Mononuclear cell (primary cell): ENCODE measurements around the gene GGN.

DNA sequence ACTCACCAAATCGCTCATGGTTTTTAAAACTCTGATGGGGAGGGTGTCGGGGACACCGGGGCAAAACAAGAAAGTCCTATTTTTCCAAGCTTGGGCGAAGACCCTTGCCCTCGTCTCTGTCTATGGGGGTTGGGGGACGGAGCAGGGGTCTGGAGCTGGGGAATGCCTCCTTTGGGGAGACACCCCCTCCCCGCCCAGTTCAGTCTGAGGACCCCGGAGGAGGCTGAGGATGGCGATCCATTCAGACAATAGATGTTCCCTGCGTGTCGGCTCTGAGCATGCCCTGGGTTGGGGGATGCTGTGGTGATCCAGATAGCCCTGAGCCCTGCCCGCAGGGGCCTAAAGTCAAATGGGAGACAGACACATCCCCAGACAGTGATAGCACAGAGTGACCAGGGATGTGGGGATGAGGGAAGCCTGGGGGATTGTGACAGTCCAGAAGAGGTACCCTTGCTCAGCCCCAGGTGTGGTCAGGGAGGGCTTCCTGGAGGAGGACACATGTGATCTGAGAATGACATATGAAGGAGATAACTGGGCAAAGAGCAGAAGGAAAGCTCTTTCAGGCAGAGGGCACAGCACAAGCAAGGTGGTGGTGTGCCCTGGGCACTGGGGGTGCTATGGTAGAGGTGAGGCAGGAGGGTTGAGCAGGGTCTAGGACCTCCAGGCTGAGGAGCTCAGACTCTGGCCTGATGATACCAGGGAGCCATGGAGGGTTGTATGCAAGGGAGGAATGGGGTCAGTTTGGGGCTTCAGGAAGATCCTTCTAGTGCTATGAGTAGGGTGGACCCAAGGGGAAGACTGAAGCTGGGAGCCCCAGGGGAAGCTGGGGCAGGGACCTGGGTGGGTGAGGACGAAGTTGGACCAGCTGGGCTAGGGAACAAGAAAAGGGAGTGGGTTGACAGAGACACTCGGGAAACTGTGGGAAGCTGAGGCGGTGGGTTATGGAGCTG lies 9.2 kb downstream of the LRFN3 start:
- RRBS = 96% methylated on average over 2 of the region's 15 CpGs

DNA sequence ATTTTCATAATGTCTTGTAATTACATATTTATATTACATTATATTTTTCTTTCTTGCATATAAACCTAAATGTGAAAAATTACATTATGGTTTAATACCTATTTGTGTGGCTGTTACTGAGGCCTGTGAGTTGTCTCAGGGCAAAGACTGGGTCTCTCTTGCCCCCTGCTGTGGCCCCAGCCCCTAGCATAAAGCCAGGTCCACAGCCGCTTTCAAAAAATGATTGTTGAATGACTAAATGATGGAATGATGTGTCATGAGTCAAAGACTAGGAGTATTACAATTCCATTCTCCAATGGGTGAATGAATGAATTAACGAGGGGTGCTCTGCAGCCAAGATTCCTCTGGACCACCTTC lies 964 bp downstream of the CLIP3 start:
- RRBS = no CpG with 5 or more reads among the region's 2 CpGs

DNA sequence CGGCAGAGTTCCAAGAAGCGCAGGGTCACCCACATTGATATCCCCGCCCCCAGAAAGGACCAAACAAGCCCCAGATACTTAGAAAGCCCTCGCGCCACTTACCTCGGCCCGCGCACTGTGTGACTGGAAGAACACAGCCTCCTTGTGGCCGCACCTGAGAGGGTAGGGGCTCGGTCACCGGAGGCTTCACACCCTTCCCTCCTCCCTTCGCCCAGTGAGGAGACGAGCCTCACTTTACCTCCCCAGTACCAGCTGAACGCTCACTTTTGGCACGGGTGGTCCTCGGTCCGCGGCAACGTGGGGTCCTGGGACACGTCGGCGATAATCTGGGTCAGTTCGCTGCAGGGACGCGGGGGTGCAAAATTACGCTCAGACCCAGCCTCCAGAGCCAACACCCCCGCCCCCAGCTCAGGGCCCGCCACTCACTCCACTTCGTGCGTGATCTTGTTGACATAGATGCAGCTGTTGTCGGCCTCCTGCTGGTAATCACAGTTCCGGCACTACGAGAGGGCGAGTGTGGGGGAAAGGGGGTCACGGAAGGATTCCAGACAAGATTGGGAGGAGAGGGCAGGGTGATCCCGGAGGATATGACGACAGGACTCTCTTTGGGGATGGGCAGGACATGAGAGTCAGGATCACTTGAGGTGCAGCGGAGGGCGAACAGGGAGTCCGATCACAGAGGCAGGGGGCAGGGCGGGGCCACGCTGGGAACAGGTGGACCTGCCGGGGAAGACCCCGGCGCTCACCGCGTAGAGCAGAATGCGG lies 580 bp downstream of the POLR2I start:
- RRBS = 2% methylated on average over 9 of the region's 48 CpGs

DNA sequence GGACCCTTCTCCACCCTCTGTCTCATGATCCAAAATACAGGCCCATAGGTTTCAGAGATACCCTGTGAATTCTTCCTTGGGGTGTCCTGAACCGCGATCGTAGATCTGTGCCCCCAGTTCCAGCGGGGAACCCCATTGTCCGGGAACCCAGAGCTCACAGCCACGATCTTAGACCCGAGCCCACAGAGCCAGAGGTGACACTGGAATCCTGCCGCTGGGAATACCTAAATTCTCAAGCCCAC lies 373 bp downstream of the CAPNS1 start:
- RRBS = 0% methylated on average over 2 of the region's 8 CpGs

- RRBS = 30% methylated on average over 11 of the region's 69 CpGs
Measured at GRCh38 chr19:36257233-36258098, 42.6 kb downstream of the ZNF146 start.

- RRBS = no CpG with 5 or more reads among the region's 18 CpGs
Measured at GRCh38 chr19:36273044-36273364, 58.1 kb downstream of the ZNF146 start.

GRCh38 chr19:36916939-36917305 lies 790 bp downstream of the ZNF568 start:
- RRBS = no CpG with 5 or more reads among the region's 7 CpGs

DNA sequence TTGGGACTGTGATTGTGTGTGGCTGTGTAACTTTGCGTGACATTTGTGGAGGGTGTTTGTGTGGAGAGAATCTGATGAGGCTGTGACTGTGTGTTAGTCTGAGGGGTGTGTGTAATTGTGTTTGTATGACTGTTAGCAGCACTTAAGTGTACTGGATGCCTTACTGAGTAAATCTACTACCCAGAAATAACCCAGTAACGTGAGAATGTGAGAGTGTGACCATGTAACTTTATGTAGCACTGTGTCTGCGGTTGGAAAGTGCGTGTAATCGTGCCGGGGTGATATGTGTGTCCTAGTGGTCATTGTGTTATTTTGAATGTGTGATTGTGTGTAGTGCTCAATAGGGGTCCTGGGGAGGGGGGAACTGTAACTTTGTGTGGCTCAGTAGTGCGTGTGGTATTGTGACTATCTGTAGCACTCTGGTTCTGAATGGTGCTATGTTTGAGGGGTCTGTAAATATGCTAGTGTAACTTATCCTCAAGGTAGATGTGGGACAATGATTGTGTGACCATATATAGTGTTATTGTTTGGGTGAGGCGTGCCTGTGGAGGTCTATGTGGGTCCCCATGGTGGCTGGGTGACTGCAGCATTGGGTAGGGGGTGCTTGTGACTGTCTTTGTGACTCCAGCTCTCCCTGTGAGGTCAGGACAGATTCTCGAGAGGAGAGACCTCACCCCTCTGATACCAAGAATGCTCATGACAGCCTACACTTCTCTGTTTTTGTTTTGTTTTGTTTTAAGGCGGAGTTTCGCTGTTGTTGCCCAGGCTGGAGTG lies 709 bp downstream of the ZNF383 start:
- RRBS = no CpG with 5 or more reads among the region's 11 CpGs

GRCh38 chr19:37388783-37389451 lies 18.0 kb downstream of the ZNF527 start:
- RRBS = no CpG with 5 or more reads among the region's 8 CpGs

DNA sequence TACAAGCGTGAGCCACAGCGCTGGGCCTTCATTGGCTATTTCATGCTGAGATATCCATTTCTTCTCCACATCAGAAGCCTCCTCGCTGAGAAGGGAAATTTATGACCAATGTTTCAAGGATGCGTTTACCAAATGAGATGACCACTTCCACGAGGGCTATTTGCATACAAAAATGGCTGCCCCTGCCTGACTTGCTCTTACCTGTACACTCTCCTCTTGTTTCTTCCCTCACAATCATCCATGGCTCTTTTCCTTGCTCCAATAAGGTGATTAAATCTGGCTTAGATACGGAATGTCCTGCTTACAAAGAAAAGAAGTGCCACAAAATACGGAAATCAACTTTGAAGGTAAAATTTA lies 11.9 kb downstream of the ZNF607 start:
- RRBS = no CpG with 5 or more reads among the region's 7 CpGs

DNA sequence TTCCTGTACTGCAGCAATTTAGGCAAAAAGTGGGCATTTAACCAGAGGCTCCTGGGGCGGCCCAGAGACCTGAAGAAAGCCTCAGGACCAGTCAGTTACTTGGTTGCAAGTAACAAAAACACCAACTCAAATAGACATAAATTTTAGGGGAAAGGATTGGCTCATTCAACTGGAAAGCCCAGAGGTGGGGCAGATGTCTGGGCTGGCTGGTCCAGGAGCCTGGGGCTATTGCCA lies 97.1 kb downstream of the SIPA1L3 start:
- RRBS = no CpG with 5 or more reads among the region's 1 CpG

DNA sequence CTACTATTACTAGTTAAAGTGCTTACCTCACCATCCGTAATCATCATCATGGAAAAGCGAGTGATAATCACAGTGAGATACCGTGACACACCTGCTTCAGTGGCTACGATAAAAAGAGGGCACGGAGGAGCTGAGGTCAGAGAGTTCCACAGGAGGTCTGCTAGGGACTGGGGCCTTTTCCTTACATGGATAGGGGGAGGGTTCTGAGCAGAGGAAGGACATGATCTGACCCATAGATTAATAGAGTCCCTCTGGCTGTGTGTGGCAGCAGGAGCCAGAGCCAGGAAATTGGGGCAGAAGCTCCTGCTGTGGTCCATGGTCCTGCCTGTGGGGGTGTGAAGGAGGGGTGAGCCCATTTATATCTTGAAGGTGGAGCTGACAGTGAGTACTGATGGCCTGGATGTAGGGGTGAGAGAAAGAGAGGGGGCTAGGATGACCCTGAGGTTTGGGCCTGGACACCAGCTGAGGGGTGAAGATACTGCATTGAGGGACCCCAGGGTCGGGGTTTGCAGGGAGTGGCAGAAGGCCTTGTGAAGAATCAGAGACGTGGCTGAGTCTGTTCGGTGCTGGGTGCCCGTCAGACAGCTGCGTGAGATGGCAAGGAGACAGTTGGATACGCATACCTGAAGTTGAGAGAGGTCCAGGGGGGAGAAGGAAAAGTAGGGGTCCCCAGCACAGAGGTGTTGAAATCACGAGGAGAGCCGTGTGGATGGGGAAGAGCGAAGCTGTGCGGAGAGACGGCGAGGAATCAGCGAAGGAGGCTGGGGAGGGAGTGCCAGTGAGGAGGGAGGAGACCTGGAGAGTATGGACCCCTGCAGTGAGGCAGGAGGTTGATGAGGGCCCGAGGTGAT lies 136.9 kb downstream of the SIPA1L3 start:
- RRBS = no CpG with 5 or more reads among the region's 19 CpGs

- RRBS = 97% methylated on average over 5 of the region's 17 CpGs
Measured at GRCh38 chr19:38062946-38063645, 156.1 kb downstream of the SIPA1L3 start.

GRCh38 chr19:38255186-38256080 lies 741 bp downstream of the PPP1R14A start:
- RRBS = 46% methylated on average over 6 of the region's 27 CpGs

- RRBS = no CpG with 5 or more reads among the region's 13 CpGs
Measured at GRCh38 chr19:38265421-38266042, 1.2 kb downstream of the SPINT2 start.

- RRBS = 3% methylated on average over 9 of the region's 56 CpGs
Measured at GRCh38 chr19:38387513-38388528, at the start of gene GGN. TSS of gene GGN (minus strand) at chr19:38388034.

GRCh38 chr19:38417510-38418429 lies 8.2 kb downstream of the RASGRP4 start:
- RRBS = 4% methylated on average over 5 of the region's 44 CpGs

DNA sequence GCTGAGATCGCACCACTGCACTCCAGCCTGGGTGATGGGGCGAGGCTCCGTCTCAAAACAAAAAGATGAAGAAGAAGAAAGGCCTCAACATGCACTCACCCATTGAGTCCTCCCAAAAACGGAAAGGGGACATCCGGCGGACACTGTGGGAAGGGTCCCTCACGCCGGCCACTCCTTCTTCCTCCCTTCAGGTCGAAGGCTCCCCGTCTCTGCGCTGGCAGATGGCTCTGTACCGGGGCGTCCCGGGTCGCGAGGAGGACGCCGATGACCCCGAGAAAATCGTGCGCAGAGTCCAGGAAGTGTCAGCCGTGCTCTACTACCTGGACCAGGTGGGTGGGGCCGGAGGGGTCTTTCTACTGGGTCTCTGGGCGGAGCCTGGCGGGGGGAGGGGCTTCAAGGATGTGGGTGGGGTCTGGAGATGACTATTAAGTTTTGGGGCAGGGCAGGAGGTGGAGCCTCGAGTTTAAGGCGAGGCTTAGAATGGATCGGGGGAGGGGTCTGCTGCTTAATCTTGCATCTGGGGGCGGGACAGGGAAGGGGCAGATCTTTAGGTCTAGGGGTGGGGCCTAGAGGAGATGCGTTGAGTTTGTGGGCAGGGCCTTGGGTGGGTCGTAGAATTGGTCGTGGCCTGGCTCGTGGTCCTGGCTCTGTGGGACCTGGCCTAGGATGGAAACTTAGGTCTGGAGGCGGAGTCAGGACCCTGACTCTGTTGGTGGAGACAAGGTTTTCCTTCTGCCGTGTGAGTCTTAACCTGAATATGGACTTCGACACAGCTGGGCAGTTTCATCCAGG lies 90.1 kb downstream of the MAP4K1 start:
- RRBS = 51% methylated on average over 13 of the region's 36 CpGs

GRCh38 chr19:38584834-38585276 lies 32.9 kb downstream of the MAP4K1 start:
- RRBS = 98% methylated on average over 4 of the region's 22 CpGs

DNA sequence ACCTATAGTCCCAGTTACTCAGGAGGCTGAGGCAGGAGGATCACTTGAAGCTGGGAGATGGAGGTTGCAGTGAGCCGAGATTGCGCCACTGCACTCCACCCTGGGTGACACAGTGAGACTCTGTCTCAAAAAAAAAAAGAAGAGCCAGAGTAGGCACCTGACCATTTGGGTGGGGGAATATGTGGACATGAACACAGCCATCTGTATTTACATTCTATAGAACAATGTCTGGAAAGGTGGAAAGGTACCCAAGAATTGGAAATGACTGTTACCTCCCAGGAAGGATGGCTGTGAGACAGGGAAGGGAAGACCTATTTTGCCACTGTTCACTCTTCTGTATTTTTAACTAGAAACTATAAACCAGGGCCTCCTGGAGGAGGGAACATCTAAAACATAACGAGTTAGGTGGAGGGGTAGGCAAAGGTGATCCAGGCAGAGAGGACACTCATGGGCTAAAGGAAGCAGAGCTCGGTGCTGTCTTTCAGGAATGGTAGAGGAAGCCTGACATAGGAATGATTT lies 5.7 kb downstream of the EIF3K start:
- RRBS = no CpG with 5 or more reads among the region's 4 CpGs